Choroid plexus epithelial cell (primary cell): ENCODE measurements around the genes PLBD1, ARHGDIB and MGST1.

DNA sequence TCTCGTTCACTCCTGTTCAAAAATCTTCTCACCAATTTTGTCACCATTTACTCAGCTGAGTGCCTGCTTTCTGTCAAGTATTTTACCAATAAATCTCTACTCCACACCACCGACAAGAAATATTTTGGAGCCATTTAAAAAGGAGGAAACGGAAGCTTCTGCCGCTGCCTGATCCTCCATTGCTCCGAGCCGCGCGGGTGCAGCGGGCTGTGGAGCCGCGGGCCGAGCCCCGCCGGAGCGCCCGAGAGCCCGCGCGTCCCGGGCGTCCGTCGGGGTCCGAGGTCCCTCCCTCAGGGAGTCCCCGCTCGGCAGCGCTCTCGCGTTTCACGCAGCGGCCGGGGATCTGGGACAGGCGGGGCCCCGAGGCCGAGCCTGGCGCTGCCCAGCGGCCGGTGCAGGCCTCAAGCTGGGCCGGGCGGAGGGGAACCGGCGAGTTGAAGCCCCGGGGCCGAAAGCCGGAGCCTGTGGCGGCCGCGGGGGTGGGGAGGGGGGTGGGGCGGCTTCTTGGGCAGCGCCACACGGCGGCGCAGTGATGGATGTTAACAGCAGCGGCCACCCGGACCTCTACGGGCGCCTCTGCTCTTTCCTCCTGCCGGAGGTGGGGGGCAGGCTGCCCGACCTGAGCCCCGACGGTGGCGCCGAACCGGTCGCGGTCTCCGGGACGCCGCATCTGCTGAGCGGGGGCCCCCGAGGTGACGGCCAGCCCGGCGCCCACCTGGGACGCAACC is 1.1 kb upstream of the HEBP1 start:
- RRBS, result 1% methylated on average over 33 of the region's 75 CpGs

DNA sequence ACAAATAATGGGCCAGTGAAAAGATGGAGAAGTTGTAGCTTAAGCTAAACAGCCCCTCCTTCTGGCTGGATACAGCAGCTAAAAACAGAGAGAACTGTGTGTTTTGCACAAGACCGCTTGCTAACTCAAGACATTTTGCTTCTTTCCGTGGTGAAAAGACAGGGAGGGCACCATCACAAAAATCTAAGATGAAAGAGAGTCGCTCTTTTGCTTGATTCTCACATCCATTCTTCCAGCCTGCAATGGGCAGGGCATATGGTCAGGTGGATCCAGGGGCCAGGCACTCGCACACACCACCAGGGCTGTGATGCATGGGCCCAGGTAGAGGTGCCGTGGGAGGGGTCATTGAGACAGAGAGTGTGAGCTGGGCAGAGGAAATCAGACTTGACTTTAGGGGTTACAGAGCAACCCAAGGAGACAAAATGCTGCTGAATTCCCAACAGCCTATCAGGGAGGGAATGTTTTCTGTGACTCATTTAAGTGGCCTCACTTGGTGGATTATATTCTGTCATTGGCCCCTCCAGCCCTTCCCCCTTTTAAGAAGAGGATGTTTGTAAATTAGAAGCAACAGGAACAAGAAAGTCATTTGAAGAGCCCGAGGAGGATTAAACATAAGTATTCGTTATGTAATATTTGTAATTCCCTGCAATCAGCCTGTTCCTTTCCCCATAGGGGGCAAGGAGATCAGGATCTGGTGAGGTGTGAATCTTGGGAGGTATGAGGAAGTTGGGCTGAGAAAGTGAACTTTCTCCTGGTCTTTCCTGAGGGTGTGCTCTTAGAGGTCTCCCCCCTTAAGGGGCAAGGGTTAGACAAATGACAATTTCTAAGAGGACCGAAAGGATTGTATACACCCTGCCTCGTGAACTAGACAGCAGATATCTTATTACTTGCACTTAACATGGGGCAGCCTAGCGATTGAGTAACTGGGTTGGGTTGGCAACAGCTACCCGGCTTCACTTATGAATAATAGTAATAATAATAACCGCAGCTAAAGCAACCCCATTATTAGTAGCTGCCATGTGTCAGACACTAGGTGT is 12.4 kb downstream of the EMP1 start:
- RRBS, result no CpG with 5 or more reads among the region's 12 CpGs

GRCh38 chr12:13218014-13219080 is 21.8 kb downstream of the EMP1 start:
- RRBS, result no CpG with 5 or more reads among the region's 7 CpGs

- RRBS, result no CpG with 5 or more reads among the region's 4 CpGs
Observed at GRCh38 chr12:13251541-13251796, 54.9 kb downstream of the EMP1 start.

DNA sequence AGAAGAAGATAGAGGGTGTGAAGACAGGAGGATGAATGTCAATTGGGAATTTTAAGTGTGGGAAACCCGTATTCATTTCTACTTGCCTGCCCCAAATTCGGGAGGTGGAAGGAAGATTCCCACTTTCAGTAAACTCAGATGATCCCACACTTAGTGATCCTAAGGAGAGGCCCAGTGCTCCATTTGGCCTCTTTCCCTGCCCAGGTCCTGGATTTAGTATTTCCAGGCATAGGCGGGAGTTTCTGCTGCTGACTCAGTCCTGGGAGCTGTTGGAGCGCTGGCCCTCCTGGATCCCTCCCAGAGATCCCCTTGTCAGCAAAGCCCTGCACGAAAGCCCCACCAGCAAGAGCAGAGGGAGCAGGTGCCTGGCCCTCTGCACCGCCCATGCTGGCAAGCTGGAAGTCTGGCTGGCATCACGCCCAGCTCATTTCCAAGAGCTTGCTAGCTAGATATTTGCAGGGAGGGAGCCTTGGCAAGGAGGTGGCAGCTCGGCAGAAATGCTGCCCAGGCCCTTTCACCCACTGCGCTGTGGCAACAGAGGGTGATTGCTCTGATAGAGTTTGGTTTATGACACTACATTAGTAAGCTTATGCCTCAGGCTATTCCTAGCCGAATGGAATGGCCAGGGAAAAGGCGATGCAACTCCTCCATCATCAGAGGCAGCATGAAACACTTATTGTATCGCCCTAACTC is 193.8 kb downstream of the EMP1 start:
- RRBS, result no CpG with 5 or more reads among the region's 12 CpGs

GRCh38 chr12:14284240-14284778 is 81.2 kb upstream of the ATF7IP start:
- RRBS, result no CpG with 5 or more reads among the region's 8 CpGs

- RRBS, result no CpG with 5 or more reads among the region's 8 CpGs
Observed at GRCh38 chr12:14366960-14367929, 1.8 kb downstream of the ATF7IP start.

DNA sequence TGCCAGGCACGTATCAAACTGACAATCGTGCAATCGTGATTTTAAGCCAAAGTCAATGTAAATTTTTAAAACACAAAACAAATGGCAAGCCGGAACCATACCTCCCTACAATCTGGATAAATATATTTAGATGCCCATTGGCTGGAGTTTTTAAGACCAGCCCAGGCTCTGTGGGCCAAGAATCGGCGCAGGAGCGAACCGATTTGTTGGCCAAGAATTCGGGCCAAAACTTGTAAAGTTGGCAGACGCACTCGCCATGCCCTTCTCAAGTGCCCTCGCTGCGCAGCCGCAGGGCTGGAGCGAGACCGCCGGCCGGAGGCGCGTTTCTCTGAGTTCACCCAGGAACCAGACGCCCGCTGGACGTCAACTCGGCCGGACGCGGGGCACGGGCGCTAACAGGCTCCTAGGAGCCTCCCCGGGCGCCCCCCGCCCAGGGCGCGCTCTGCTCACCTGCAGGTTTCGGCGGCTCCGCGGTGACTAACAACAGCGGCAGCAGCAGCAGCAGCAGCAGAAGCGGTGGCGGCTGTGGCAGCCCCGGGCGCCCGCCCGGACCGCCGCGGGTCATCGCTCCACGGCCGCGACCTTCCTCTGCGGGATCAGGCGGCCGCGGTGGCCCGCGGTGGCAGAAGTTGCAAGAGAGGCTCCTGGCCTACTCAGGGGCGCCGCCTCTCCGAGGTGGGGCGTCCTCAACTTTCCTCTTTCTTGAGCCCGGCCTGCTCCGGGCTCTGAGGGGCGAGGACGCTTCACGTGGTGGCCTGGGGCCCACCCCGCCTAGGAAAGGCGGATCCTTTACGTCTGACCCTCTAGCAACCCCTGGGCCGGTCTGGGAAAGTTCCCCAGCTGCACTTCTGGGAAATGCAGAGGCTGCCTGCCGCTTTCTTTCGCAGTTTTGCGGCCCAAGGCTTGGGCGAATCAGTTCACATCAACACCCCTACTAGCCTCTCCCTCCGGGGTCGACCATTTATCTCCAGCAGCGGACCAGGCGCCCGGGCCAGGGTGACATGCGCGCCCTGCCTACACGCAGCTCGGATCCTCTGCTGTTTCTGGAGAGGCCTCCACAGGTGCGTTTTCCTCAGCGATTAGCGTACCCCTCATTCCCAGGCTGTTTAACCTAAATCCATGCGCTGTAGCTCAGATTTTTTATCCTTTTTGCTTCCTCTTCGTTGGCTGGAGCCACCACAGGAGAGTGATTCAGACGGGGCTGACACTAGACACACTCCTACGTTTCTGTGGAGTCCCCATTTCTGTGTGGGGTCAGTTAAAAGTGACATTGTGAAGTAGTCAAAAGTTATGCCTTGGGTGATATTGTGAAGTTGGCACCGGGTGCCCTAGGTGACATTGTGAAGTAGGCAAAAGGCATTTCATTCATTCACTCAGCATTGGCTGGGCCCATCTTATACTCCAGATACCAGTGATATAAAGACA is at the start of gene PLBD1:
PLBD1 (minus strand) TSS at position 752 of the 1,425 bp plus-strand sequence.
- RRBS, result 2% methylated on average over 19 of the region's 92 CpGs

- RRBS, result no CpG with 5 or more reads among the region's 5 CpGs
Observed at GRCh38 chr12:14793457-14794140, 9.7 kb downstream of the WBP11 start.

DNA sequence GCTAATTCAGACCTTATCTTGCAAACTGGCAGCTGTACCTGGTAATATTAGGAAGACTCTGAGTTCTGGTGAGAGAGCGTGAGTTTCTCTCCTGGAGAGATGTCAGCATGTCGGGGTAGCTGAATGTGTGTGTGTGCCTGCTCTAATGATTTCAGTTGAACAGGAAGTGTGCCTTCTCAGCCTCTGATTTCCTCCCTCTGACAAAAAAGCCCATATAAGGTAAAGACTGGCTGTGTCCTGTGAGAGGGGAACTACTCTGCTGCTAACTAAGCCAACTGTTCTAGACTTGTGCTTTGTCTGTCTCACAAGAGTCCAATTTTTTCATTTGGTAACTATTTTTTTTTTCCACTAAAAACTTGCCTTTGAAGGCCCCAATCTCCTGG is 10.4 kb upstream of the ERP27 start:
- RRBS, result no CpG with 5 or more reads among the region's 2 CpGs

GRCh38 chr12:14959804-14960368 is 1.5 kb downstream of the ARHGDIB start:
- RRBS, result no CpG with 5 or more reads among the region's 3 CpGs

DNA sequence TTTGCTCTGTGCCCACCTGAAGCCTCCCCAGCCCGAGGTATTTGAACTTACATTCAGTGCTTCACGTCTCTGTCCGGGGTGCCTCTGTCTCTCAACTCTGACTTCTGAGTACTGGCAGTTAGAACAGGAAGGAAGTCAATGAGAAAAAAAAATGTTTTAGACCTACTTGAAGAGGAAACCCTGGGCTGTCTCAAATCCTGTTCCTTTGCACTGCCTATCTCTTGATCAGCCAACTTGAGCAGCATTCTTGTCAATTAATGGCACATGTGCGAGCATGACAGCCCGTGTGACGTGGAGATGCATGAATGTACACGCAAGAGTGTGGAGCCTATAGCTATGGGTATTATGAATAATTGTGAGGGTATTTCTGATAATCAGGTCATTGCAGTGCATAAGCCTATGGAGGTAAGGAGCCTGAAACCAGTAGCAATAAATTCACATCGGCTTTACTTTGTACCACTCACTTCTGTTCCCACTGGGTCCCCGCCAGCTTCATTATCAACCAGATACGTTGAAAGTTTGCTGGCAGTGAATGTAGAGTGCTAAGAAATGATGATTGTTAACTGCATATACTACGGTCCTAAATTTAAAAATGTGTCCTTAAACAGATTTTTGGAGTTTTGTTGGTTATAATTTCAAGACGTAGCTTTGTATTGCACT is at the start of gene ARHGDIB:
ARHGDIB (minus strand) TSS at position 116 of the 660 bp plus-strand sequence.
- RRBS, result no CpG with 5 or more reads among the region's 12 CpGs

DNA sequence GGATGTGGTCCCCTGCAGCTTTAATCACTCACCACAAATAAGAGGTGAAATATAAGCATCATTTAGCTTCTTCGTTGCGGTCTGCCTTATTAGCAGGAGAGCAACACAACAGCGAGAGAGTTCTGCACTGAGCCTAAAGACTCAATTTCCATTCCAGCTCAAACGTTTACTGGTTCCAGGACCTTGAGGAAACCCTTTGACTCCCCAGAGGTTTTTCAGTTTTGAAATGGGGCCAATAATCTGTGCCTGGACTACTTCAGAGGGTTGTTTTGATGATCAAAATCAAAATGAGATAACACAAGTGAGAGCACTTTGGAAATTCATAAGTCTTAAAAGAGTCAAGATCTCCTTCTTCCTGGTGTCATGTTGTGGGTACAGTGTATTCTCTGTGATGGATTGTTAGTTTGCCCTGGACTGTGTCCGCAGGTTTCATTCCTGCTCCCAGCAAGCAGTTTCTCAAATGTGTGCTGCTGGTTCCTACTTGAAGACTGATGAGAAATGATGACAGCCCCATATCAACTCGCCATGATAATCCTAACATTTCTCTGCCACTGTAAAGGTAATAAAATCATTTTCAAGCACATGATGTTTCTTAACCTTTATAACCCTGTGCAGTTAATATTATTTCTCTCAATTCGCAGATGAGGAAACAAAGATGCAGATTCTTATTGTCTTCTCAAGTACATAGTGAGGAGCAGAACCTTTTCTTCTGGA is 52.9 kb downstream of the RERG start:
- RRBS, result no CpG with 5 or more reads among the region's 7 CpGs

- RRBS, result no CpG with 5 or more reads among the region's 8 CpGs
Observed at GRCh38 chr12:15712816-15713549, 76.2 kb downstream of the EPS8 start.

DNA sequence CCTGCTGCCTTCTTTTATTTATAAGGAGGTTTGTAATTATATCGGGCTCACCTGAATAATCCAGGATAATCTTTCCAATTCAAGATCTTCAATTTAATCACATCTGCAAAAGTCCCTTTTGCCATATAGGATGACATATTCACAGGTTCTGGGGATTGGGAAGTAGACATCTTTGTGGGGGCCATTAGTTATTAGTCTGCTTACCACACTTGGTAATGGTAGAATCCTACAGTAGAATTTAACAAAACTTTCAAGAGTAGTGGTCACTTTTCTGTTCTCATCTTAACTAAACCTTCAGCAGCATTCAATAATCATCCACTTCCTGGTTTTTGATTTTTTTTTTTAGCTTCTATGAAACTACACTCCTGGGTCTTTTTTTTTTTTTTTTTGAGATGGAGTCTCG is 6.3 kb upstream of the DERA start:
- RRBS, result no CpG with 5 or more reads among the region's 2 CpGs

- RRBS, result no CpG with 5 or more reads among the region's 8 CpGs
Observed at GRCh38 chr12:15912030-15912522, 944 bp downstream of the DERA start.

GRCh38 chr12:16347337-16347923 is at the start of gene MGST1:
TSS of gene MGST1 (plus strand) at chr12:16347645.
- RRBS, result 1% methylated on average over 8 of the region's 27 CpGs

DNA sequence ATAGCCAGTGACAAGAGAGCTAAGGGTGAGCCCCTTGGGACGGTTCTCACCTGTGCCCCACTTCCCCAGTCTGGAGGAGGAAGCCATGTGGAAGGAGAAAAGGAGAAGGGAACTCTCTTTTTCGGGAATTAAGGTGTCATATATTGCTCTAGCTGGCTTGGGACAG is 742 bp downstream of the MGST1 start:
- RRBS, result no CpG with 5 or more reads among the region's 2 CpGs

DNA sequence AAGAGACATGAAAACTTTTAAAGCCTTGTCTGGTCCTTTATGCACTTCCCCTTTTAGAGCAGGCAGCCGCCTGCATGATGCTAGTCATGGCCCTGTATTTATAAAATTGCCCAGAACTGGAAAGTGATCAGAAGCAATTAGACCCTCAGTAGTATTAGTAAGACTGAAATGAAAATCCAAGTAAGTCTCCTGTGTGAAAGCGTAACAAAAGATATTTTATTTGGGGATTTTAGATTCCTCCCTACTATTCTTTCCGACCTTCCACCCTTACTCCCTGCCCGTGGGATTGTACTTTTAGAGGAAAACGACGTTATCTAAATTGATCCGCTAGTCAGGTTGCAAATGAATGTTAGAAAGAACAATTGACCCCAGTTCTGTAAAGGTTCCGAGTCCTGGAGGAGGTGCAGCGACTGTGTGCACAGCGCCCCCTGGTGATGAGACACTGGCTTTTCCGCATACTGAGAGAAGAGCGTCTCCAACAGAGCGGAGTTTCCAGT is 12.3 kb downstream of the MGST1 start:
- RRBS, result no CpG with 5 or more reads among the region's 13 CpGs